ENCODE results near the gene FAM53A.

DNA sequence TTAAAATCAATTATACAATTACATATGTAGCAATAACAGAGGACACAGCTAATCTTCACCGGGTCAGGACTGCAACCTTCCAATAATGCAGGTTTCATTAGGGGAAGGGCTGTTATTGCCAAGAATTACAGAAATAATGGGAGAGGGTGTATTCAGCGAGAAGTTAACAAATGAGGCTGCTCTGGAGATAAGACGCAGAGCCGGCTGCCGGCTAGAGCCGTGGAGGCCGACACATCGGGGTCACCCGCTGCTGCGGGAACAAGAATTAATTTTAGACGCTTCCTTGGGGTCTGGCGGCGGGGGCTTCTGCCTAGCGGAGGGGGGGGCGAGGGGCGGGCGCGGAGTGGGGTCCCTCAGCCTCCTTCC lies 113.5 kb upstream of the NKX1-1 start:
- PRO-cap = no peak
- RAMPAGE, long total RNA, 3 experiments = no peak in any of the 3 experiments

DNA sequence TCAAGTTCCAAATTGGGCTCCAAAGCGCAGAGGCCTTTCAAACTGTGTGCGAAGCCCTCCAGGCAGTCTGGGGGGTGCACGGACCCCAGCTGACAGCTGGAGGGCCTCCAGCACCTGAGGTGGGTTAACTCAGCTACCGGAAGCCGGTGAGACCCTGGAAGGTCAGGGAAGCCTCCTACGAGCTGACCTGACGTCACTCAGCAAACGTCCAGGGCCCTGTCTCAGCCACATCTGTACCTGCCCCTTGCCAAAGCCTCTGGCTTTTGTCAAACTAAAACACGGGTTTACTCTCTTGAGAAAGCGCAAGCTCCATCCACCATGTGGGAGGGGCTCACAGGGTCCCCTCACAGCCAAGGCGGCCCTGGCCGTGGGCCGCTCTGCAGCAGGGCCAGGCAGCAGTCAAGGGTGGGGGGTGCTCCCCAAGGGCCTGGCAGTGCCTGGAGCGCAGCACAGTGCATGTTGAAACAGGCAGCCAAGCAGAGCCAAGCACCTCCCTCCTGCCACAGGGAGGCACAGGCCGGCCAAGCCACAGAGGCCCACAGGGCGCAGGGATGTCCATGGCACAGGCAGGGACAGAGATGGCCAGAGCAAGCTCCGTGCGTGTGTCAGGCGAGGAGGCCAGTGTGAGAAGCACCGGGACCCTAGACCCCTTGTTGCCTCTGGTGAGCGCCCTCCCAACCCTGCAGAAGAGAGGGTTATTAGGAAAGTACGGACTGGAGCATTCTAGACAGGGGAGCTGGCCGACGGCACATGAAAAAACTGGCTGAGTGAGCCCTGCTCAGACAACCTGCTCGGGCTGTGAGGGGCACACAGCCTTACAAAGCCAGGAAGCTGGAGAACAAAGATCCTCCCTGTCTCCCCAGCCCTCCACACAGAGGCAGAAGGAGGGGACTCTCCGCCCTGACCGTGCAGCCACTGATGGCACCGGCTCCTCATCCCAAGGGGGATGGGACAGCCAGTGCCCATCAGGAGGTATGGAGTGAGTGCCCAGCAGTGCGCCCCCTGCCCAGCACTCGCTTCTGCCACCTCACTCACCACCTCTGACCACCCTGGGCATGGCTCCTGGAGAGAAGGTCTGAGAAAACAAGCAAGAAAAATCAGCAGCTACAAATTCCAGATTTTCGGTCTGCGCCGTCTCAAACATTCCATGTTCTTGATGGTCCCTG lies 39.0 kb downstream of the FAM53A start:
- PRO-cap = no peak
- RAMPAGE, long total RNA, 3 experiments = no peak in any of the 3 experiments

DNA sequence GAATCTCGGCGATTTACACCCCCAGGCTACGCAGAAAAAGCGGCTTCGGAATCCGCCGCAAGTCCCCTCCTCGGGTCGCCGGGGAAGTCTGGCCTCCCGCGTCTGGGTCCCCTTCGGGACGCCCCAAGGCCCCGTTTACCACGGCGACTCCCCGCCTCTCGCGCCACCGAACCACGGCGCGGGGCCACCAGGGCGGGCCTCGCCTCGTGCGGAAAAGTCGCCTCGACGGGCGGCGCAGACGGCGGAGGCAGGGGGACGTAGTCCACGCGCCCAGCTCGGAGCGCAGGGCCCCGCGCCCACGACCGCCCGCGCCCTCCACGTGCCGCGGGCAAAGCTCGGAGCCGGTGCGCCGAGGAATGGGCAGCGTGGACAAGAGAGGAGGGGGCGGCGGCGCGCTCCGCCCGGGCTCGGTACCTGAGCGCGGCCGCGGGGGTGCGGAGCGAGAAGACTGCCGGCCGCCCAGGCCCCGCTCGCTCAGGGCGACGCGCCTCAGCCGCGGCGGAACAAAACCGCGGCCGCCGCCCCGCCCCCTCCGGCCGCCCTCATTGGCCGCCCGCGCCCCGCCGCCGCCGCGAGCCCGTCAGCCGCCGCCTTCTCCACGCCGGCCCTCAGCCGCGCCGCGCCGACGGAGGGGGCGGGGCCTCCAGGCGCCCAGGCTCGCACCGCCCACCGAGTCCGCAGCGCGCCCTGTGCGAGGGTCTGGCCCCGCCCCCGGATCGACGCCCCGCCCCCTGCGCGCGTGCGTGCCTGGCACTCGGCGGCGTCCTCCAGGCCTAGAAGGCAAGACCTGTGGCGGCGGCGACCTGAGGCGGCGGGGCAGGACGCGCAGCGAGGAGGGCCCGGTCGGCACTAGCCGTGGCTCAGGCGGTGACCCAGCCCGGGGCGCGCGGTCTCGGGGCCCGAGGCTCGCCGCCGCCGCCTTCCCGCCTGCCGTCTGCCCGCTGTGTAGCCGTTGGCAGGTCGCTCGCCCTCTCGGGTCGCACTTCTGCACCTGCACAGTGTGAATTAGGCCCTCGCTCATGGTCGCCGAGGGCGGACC lies at the start of gene FAM53A:
Gene FAM53A, minus strand, starts transcription at position 495 of the 1,039 bp plus-strand sequence.
- PRO-cap = bidirectional peak, plus-strand start at position 753 of the sequence, minus-strand start at position 476 of the sequence
- RAMPAGE, long total RNA, 3 experiments = no peak in any of the 3 experiments

- PRO-cap = no peak
- RAMPAGE, long total RNA, 3 experiments = no peak in any of the 3 experiments
These were observed 30.6 kb downstream of the TACC3 start for GRCh38 chr4:1752006-1752287.

DNA sequence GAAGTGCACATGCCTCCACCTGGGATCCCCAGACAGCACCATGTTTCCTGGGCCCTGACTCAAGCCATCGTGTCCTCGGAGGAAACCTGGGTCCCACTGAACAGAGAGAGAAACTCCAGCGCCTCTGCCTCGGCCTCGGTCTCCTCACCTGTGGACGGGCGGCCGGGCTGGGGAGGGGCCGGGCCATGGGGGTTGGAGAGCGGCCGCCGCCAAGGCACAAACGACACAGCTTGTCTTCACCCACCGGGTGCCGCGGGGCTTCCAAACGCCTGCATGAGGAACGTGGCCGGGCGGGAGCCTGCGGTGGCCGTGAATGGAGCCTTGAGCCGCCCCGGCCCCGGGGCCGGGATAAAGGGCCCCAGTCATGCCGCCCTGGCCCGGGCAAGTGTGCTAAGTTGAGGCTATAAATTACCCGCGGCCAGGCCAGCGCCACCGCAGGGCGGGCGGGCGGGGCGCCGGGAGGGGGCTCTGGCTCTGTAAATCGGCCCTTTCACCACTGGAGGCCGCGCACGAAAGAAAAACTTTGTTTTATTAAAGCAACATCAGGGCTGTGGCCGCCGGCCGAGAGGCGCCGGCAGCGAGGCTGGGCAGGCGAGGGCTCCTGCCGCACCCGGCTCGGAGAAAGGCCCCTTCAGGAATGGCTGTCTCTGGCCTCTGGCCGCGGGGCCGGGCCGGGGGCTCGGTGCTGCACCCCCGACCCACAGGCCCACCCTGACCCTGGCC lies 29.8 kb upstream of the FGFR3 start:
- PRO-cap = no peak
- RAMPAGE, long total RNA, 3 experiments = no peak in any of the 3 experiments

- PRO-cap = no peak
- RAMPAGE, long total RNA, 3 experiments = no peak in any of the 3 experiments
These were observed 8.0 kb upstream of the FGFR3 start for GRCh38 chr4:1784967-1785585.

- PRO-cap = no peak
- RAMPAGE, long total RNA, 3 experiments = no peak in any of the 3 experiments
These were observed 598 bp downstream of the FGFR3 start for GRCh38 chr4:1793403-1794379.

GRCh38 chr4:1916693-1917254 lies 45.6 kb downstream of the NSD2 start:
- PRO-cap = no peak
- RAMPAGE, long total RNA, 3 experiments = no peak in any of the 3 experiments

DNA sequence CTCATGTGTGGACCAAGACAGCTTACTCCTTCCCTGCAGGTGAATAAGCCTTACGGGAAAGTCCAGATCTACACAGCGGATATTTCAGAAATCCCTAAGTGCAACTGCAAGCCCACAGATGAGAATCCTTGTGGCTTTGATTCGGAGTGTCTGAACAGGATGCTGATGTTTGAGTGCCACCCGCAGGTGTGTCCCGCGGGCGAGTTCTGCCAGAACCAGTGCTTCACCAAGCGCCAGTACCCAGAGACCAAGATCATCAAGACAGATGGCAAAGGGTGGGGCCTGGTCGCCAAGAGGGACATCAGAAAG lies 49.4 kb downstream of the NELFA start:
- PRO-cap = no peak
- RAMPAGE, long total RNA, 3 experiments = no peak in any of the 3 experiments

GRCh38 chr4:2064243-2064999 lies 5.3 kb downstream of the NAT8L start:
- PRO-cap = no peak
- RAMPAGE, long total RNA, 3 experiments = no peak in any of the 3 experiments

- PRO-cap = no peak
- RAMPAGE, long total RNA, 3 experiments = no peak in any of the 3 experiments
These were observed 4.9 kb downstream of the MXD4 start for GRCh38 chr4:2256890-2257465.

DNA sequence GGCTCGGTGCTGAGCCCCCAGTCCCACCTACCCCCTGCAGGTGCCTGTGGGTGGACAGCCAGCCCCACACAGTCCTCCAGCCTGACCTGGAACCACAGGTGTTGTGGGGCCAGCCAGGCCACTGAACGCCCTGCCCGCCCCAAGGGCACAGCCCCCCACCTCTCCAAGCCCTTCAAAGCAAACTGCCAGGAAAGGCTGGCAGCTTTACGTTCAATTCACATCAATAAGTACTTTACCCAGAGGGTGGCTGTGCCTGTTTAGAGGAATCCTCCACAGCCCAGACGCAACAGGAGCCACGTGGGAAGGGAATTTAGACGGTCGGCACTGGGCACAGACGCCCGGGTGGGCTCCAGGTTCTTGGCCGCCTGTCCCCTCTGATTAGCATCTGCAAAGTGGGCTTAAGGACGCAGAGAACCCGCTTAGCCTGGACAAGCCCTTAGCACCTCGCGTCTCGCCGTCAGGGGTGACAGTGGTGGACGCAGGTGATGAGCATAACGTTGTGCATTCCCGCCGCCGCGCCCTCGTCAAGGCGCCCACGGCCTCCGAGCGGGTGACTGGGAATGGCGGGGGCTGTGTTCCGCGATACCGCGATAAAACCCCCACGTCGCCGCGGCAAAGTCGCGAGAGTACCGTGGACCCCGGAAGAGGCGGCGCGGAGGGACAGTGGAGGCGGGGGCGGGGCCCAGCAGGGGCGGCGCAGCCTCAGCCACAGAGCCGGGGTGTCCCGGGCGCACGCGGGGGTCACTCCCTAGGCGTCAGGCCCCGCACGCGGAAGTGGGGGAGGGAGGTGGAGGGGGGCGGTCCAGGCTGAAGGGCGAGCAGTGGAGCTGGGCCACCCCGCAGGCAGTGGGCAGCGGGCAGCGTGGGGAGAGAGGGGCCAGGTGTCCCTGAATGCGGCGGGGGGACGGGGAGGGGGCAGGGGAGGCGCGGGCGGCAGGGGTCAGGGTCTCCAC lies 53.9 kb downstream of the ZFYVE28 start:
- PRO-cap = no peak
- RAMPAGE, long total RNA, 3 experiments = no peak in any of the 3 experiments

GRCh38 chr4:2382801-2383483 lies 35.5 kb downstream of the ZFYVE28 start:
- PRO-cap = no peak
- RAMPAGE, long total RNA, 3 experiments = no peak in any of the 3 experiments

- PRO-cap = no peak
- RAMPAGE, long total RNA, 3 experiments = no peak in any of the 3 experiments
These were observed 6.4 kb downstream of the ZFYVE28 start for GRCh38 chr4:2412155-2412430.

DNA sequence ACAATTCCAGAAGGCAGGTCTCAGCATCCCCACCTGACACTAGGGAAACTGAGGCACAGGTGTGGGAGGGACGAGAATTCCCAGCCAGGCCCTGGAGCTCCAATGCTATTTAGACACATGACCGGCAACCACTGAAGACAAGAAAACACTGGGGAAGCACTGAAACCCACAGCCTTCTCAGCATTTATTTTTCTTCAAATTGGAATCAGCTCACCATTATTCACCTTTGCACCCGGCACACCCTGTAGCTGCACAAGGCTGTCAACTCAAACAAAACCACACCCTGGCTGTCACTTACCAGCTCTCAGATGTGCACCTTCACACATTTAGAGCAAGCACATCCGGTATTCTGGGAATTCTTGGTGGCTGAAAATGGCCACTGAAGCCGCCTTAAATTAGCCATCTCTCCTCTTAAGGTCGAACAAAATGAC lies 6.0 kb downstream of the ZFYVE28 start:
- PRO-cap = no peak
- RAMPAGE, long total RNA, 3 experiments = no peak in any of the 3 experiments

DNA sequence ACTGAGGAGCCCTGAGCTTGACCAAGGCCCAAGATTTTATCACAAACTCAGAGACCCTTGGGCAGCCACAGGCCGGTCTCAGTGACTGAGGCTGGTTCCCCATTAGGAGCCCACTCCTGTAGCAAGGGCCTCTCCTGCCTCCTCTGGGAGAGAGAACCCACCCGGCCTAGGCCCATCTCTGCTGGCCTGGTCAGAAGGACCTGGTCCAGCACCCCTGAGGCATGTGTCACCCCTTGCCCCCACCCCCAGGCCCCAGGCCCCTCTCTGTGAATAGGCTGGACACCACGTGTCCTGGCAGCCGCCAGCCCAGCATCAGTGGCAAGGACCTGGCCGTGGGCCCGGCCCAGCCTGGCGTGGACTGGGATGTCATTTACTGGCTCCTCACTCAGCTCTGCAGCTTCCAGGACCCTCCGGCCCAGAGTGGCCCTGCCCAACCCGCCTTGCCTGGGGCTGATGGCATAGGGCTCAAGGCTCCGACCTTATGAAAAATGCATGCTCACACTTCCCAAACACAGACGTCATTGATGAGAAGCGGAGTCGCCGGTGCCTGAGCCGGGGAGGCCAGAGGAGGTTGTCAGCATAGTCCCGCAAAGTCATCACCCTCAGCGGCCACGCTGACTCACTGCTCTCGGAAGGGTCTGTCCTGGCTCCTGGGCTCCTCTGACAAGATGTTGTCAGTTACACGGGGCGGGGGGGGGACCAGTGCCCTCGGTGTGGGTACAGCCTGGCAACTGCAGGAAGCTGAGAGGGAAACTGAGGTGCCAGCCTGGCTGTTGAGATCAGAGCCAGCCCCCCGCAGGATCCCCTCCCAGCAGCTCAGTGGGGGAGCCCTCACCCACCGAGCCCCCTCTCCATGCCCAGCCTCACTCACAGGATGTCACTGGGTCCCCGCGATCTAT lies 14.5 kb upstream of the ZFYVE28 start:
- PRO-cap = no peak
- RAMPAGE, long total RNA, 3 experiments = no peak in any of the 3 experiments

DNA sequence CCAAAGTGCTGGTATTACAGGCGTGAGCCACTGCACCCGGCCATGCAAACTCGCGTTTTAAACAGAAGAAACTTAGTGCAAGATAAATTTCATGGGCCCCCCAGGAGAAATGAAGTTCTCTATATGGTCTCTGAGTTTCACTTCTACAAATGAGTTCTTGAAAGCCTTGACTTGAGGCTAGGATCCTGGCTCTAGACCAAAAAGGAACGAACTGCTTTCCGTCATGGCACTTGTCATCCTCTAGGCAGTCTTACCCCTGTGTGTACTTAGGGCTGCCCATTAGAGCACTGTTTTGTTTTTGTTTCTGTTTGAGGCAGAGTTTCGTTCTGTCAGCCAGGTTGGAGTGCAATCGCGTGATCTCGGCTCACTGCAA lies 29.0 kb downstream of the RNF4 start:
- PRO-cap = no peak
- RAMPAGE, long total RNA, 3 experiments = no peak in any of the 3 experiments

GRCh38 chr4:2788231-2788919 lies 4.5 kb upstream of the SH3BP2 start:
- PRO-cap = no peak
- RAMPAGE, long total RNA, 3 experiments = no peak in any of the 3 experiments

DNA sequence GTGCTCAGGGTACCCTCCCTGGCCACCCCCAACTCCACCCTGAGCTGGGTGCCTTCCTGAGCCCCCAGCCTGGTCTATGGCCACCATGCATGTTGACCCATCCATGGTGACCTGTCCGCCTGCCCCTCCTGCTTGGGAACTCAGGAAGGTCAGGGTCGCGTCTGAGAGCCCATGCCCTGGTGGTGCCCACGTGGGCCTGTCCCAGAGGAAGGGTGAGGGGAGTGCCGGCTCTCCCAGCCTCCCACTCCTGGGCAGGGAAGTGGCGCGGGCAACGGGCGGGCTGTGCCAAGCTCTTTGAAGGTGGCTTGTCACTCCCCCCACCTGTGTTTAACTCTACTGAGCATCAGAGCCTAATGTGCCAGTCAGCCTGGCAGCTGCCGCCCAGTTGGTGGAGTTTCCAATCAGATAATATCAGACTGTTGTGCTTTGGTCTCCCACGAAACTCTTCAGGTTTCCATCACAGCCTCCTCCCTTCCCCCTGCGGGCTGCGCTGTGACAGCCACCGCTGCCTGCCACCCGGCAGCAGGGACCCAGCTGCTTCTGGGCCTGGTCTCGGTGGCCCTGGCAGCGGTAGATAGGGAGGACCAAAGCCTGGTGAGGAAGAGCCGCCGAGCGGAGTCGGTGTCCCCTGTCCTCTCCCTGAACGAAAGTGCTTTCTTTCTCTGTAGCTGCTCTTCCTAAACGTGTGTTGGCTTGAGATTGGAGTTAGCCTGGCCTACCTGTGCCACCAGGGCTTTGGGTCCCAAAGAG lies 4.9 kb downstream of the SH3BP2 start:
- PRO-cap = no peak
- RAMPAGE, long total RNA, 3 experiments = no peak in any of the 3 experiments

DNA sequence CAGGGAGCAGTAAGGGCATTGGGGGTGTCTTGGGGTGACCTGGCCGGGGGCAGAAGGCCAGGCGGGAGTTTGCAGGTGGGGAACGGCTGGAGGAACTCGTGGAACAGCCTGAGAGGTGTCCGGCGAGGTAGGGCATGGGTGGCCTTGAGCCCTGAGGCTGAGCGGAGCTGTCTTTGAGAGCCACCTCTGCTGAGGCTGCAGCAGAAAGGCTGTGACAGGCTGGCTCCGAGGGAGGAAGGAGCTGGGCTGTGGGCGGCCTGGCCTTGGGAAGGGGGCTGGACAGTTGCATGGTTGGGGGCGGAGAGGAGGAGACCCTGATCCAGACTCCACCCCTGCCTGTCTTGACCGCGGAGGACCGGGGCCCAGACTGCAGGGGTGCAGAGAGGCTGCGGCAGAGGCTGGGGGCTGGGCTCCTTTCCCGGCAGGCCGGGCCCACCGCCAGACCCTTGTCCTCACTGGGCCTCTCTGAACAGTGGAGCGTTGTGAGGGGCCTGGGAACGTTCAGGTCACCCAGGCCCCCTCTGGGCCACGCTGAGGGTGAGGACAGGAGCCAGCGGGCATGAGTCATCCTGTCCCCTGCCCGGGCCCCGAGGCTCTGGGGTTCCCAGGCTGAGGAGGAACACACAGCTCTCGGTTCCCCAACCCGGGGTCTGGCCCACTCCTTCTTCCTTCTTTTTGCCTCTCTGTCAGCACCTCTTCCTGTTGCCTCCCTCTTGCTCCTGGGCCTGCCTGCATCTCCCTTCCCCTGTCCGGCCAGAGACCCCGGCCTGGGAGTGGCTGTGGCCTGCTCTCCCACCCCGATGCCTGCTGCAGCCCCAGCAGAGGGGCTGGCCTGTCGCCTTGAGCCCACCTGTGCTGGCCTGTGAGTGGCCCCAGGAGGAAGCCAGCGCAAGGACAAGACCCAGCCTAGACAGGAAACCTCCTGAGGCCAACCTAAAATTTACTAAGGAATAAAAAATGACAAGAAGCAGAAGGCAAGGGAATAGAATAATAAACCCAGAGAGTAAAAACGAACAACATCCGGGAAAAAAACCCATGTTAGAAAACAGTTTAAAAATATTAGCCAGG lies 8.2 kb downstream of the SH3BP2 start:
- PRO-cap = no peak
- RAMPAGE, long total RNA, 3 experiments = no peak in any of the 3 experiments